Hair follicular keratinocyte (primary cell): ENCODE measurements around the gene PLEKHM2.

DNA sequence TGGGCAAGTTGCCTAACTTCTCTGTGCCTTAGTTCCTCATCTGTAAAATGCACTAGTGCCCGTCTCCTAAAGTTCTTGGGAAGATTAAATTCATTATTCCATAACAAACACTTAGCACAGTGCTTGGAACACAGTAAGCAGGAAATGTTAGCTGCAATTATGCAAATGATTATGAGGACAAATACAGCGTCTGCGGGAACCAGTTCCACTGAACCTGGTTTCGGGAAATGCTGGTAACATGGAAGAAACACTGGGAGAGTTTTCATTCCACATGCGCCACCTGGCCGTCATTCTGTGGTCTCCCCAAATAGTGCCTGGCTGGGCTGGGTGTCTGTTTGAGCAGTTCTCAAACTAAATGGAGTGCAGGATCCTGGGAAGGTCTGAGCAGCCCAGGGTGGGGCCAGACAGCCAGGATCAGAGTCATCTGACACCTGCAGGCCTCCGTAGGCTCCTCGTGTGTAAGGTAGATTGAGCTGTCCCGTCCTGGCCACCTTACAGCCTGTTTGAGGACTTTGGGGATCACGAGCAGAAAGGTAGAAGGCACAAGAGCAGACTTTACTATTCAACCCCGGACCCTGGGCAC, 101.7 kb downstream of the PRDM2 start:
- RAMPAGE, long total RNA = no peak

DNA sequence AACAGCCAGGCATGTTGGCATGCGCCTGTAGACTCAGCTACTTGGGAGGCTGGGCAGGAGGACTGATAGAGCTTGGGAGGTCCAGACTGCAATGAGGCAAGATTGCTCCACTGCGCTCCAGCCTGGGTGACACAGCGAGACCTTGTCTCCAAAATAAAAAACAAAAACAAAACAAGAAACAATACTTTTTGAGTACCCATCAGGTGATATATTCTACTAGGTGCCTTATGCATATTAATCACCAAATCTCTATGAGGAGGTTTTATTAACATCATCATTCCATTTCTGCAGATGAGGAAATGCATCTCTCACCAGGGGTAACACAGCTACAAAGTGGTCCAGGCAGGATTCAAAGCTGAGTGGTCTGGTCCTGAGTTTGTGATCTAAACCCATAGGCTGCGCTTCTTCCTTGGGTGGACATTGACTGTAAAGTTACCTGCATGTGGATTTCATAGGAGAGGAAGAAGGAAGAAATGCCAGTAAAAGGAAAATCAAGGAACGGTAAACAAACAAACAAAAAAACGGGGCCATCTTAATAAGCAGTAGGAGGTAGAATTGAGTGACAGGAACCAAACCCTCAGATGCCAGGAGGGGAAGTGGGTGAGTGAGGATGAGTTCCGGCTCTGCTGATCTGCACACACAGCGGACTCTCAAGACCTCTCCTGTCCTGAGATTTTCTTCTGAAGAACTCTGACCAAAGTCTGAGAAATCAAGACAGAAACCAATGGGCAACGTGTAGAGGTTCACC, 323.4 kb downstream of the PRDM2 start:
- RAMPAGE, long total RNA = no peak

DNA sequence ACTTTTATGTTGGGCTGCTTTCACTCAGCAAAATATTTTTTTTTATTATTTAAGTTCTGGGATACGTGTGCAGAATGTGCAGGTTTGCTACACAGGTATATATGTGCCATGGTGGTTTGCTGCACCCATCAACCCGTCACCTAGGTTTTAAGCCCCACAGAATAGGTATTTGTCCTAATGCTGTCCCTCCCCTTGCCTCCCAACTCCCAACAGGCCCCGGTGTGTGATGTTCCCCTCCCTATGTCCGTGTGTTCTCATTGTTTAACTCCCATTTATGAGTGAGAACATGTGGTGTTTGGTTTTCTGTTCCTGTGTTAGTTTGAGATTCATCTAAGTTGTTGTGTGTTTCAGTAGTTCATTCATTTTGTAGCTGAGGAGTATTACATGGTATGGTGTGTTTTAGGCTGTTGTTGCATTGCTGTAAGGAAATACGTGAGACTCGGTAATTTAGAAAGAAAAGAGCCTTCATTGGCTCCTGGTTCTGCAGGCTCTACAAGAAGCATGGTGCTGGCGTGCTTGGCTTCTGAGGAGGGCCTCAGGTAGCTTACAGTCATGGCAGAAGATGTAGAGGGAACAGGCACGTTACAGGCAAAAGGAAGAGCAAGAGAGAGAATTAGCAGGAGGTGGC, 82.0 kb downstream of the KAZN start:
- RAMPAGE, long total RNA = no peak

DNA sequence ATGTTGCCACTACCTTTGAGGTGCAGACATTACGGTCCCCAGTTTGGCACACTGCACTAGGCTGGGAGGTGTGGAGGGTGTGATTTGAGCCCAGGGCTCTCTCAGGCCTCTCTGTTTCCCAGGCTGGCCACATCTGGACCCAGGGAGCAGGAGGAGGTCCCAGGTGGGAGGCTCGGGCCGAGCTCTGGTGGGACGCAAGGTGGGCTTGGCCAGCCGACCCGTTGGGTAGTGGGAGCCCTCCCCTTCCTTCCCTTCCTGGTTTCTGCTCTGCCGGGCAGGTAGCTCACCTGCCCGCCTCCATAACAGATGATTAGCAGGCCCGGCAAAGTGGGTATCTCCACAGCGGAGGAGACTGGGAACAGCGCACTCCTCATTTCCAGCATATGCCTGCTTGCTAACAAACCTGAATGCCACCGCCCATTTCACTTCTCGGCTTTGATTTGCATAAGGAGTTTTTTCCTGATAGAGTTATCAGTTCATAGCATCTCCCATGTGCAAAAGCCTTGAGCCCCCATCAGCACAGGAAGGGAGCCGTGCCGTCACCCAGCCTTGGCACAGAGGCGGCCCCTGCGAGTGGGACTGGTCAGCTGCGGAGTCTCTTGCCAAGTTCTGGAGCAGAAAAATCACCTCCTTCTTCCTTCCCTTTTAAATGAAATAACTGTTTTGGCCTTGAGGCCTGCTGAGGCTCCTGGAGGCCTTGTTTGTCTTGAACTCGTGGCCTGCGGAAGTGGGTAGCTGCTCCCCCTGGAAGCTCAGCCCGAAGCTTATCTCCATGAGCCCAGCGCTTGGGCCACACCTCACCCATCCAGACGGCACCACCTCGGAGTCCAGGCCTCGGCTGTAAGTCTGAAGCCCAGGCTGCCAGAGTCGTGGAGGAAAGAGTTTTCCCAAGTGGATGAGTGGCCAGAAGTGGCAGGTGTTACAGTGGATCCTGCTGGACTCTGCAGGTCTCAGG, 145.9 kb upstream of the TMEM51 start:
- RAMPAGE, long total RNA = no peak

GRCh38 chr1:15152124-15153333, 1.0 kb upstream of the TMEM51 start:
- RAMPAGE, long total RNA = no peak

- RAMPAGE, long total RNA = no peak
Measured at GRCh38 chr1:15187975-15189149, 34.8 kb downstream of the TMEM51 start.

- RAMPAGE, long total RNA = no peak
Measured at GRCh38 chr1:15189756-15190535, 36.4 kb downstream of the TMEM51 start.

- RAMPAGE, long total RNA = no peak
Measured at GRCh38 chr1:15423045-15424029, 13.6 kb downstream of the EFHD2 start.

- RAMPAGE, long total RNA = no peak
Measured at GRCh38 chr1:15425516-15426289, 12.5 kb upstream of the CTRC start.

DNA sequence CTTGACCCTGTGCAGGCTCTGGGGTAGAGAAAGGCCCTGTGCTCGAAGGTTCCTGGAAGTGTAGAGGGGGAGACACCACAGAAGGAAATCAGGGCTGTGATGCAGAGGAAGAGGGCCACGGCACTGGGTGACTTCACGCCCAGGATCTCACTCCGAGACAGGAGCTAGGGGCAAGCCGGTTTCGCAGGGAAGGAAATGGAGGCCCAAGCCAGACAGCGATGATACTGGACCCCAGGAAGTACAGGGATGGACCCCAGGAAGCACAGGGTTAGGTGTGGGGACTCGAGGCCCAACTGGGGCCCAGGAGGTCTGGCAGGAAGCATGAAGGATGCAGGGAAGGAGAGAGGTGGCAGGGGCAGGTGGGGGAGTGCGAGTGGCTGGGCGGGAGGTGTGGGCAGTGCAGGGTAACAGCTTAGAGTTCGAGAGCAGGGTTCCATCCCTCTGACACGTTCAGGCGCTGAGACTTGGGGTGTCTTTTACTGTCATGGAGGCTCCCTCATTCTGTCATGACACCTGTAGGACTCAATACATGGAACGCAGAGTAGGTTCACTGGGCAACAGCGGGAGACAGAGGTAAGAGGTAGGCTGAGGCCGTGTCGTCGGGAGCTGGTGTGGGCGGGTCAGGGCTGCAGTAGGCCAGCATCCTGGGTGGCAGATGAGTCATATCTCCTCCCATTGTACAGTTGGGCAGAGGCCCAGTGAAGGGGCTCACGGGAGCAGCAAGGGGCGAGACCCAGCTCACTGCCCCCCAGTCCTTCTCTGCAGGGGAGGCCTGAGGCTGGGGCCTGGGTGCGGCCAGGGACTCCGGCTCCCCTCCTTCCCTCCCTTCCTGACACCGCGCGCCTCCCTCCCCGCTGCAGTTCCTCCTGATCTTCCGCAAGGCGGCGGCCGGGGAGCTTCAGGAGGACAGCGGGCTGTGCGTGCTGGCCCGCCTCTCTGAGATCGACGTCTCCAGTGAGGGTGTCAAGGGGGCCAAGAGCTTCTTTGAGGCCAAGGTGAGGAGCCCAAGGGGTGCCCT, 11.6 kb upstream of the CTRC start:
- RAMPAGE, long total RNA = no peak

GRCh38 chr1:15431011-15431392, 7.2 kb upstream of the CTRC start:
- RAMPAGE, long total RNA = no peak

- RAMPAGE, long total RNA = no peak
Measured at GRCh38 chr1:15492474-15493038, 16.7 kb downstream of the CELA2B start.

DNA sequence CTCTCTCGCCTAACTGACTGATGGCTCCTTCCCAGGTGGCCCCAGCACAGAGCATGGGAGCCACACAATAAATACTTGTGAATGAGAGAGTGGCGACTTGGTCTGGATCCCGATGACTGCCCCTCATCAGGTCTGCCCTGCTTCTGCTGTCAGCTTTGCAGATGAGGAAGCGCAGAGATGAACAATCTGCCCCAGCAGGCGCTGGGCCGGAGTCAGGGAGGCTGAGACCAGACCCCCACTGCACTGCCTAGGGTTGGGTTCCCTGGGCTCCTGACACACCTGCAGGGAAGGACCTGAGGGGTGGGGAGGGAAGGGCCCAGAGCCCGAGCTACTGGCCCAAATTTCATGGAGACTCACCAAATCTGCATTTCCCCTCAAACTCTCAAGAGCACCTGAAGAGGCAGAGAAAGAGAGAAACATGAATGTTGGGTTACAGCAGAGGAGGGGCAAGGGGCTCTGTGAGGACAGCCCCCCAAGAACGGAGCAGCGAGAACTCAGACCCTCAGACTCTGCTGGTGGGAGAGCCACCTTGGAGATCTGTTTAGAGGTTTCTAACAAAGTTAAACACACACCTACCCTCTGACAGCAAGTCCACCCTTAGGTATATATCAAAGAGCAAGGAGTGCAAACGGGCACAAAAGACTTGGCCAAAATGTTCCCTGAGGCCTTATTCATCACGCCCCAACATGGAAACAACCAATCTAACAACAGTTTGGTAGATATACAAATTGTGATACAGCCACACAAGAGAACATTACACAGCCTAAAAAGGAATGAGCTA, 16.3 kb downstream of the CASP9 start:
- RAMPAGE, long total RNA = no peak

- RAMPAGE, long total RNA = no peak
Measured at GRCh38 chr1:15568476-15569156, 16.2 kb downstream of the AGMAT start.

- RAMPAGE, long total RNA = no peak
Measured at GRCh38 chr1:15577554-15578109, 7.2 kb downstream of the AGMAT start.

GRCh38 chr1:15605550-15606308, 11.5 kb upstream of the DDI2 start:
- RAMPAGE, long total RNA = no peak

GRCh38 chr1:15632982-15633776, 15.9 kb downstream of the DDI2 start:
- RAMPAGE, long total RNA = no peak

DNA sequence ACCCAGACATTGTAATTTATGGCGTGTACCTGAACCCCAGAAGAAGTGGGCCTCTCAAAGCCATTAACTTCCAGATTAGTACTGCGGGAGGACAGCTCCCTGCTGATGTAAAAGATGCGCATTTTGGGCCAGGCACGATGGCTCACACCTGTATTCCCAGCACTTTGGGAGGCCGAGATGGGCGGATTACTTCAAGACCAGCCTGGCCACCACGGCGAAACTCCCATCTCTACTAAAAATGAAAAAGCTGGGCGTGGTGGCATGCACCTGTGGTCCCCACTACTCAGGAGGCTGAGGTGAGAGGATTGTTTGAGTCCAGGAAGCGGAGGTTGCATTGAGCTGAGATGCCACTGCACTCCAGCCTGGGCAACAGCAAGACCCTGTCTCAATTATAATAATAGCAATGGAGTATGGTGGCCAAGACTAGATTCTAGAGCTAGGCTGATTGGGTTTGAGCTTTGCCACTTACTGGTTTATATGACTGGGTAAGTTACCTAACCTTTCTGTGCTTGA, 9.7 kb downstream of the RSC1A1 start:
- RAMPAGE, long total RNA = no peak

DNA sequence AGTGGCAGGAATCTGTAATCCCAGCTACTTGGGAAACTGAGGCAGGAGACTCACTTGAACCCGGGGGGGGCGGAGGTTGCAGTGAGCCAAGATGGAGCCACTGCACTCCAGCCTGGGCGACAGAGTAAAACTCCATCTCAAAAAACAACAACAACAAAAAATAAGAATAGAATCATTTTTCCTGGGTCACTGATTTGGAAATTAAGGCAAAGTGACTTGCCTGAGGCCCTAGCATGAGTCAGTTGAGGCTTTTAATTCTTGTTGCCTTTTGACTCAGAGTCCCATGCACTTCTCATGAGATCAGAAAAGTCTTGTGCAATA, 3.6 kb upstream of the PLEKHM2 start:
- RAMPAGE, long total RNA = no peak

DNA sequence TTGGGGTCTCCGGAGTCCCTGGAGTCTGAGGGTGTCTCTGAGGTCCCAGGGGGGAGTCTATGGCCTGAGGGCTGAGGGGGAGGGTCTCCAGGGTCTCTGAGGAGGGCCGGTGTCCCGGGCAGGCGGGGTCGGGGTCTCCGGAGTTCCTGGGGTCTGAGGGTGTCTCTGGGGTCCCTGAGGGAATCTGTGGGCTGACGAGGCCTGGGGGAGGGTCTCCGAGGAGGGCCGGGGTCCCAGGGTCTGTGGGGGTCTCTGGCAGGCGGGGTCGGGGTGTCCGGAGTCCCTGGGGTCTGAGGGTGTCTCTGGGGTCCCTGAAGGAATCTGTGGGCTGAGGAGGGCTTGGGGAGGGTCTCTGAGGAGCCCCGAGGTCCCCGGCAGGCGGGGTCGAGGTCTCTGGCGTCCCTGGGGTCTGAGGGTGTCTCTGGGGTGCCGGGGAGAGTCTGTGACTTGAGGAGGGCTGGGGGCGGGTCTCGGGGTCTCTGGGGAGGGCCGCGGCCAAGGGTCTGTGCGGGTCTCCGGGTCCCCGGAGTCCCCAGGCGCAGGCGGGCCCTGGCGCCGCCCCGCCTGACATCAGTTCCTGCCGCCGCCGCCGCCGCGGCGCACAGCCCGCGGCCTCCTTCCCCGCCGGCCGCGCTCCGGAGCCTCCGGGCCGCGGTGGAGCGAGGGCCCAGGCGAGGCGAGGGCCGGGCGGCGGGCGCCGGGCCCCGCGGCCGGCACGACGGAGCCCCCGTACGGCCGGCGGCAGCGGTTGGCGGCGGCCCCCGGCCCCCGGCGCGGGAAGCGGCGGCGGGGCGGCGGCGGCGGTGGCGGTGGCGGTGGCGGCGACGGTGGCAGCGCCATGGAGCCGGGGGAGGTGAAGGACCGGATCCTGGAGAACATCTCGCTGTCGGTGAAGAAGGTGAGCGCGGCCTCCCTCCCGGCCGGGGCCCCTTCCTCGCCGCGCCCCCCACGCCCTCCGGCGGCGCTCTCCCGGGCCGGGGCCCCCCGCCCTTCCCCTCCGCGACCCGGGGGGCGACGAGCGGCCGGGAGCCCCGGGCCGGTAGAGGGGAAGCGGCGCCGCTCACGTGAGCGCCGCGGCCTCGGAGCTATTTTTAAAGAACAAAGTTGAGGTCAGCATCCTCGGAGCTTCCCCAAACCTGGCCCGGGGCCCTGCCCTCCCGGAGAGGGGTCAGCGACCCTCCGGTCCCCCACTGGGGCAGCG, at the start of gene PLEKHM2:
PLEKHM2 (plus strand) TSS at position 600 of the 1,201 bp plus-strand sequence.
- RAMPAGE, long total RNA = no peak